Skeletal muscle satellite cell (primary cell): Measurements from ENCODE around the gene ADAM20.

DNA sequence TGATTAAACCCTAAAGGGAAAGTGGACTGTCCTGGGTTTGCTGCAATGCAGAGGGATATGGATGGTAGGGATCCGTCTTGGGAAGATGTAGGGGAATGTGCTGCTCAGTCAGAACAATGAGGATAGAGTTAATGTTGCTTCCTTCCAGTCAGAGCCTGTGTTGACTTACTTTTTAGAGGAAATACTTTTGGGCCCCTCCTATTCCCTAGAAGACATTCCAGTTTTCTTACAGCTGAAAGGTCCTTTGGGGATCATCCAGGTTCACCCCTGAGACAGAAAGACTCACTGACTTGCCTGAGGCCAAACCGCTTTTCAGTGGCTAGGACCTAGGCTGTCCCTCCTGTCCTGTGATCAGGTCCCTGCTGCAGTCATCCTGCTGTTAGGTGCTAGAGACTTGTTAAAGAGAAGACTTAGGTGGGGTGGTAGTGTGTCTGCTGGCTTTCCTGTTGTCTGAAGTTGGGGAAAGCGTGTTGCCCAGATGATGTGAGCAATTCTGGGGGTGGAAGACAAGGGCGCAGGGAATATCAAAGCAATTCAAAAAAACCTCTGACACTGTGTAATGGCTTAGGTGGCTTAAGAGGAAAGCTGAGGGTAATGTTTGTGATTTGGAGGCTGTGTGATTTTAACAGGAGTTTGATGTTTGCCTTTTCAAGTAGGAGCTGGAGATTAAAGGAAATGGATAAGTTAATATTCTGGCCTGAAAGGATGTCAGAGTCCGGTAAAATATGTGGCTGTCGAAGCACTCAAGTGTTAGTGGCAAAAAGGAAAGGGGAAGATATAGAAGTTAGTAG, 39.6 kb downstream of the SUSD6 start:
- CAGE, long polyA plus RNA: no peak

DNA sequence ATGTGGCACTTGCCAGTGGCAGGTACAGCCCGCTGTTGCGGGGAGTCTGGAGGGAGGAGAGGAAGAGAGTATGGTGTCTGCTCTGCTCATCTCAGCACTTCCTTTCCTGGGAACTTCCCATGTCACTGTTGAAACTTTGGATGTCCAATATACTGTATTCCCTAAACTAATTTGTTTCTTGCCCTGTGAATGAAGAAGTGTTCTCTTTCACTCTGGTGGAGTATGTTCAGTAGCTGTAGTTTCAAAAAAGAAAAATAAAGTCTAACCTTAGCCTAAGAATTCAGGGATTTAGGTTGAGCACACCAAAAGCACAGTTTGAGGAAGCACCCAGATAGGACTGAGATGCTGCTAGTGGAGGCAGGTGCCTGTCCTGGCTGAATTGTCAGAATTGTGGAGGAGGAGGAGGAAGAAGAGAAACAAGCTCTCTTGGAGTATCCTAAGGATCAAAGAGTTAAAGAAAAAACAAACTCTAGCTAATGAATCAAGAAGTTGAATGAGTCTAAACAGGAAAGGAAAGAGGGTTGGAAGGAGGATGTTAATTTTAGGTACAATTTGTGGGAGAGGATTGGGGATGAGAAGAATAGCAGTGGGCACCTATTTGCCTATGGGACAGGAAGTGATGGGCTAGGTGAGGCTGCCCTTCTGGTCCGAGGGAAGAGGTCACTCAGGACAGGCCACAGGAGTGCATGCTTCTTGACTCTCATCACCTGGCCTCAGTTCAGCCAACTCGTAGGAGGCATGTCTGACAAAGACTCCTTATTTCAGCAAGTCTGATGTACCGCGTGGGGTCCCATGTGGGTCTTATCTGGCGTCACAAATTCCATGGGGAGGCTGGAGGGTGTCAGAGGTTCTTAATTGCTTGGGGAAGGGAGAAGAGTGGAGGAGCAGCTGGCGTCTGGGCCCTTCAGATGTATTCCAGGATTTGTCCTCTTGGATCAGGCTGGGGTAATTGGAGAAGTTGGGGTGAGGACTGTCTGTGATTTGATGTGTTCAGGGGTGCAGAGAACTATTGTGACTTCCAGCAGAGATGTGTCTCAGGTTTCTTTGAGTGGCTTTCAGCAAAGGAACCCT, 59.7 kb downstream of the SUSD6 start:
- CAGE, long polyA plus RNA: no peak

DNA sequence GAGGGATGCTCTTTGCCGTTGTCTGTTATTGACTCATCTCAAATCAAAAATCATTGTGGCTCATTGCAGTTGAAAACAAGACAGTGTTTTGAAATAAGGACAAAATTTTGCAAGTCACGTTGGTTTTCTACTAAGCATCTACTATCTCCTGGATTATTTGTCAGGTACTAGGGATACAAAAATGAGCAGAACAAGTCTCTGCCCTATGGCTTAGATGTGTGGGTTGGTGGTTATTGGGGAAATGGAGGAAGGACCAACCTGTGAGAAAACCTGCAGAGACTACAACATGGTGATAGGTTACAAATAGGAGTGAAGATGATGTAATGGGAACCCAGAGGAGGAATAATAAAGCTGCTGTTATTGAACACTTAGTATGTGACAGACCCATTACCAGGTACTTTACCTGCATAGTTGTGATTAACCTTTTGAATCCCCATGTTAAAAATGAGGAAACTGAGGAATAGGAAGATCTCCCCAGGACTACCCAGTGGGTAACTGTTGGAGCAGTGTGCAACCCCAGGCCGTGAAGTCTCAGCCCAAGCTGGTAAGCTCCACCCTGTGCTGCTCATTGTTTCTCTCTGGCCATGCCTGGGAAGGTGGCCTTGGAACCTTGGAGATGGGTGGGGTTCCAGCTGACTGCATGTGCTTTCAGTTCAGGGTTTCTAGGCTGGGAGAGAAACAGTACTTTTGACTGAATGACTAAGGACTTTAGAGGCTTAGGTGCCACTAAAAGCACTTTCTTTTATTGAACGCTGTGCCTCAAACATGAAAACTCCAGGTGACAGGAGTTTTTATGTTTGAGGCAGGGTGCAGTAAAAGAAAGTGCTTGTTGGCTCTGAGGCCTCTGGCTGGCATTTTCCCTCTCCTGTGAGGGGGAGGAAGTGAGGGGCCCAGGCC, 72.8 kb upstream of the SRSF5 start:
- CAGE, long polyA plus RNA: no peak

- CAGE, long polyA plus RNA: no peak
Measured at GRCh38 chr14:69769451-69770408, 2.8 kb downstream of the SRSF5 start.

- CAGE, long polyA plus RNA: no peak
Measured at GRCh38 chr14:69879602-69879961, 366 bp downstream of the SMOC1 start.

- CAGE, long polyA plus RNA: no peak
Measured at GRCh38 chr14:69999433-70000041, 120.3 kb downstream of the SMOC1 start.

DNA sequence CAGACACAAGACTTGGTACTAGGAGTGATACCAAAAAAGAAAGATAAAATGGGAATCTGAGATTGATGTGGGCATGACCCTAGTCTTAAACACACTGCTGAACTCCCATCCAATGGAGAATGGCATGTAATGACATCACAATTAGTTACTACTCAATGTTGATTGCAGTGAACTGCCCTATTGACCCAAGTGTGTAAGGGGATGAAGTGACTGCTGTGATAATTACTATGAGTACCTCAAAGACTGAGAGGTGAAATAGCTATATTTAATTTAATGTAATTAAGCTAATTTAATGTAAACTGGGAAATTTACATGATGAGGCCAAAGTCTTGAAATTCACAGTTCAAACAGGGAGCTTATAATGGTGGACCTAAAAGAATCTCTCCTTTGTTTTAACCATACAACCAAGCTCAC, at the start of gene ADAM20:
Gene ADAM20 (minus strand): TSS at position 96 of the 414 bp plus-strand sequence.
- CAGE, long polyA plus RNA: no peak

DNA sequence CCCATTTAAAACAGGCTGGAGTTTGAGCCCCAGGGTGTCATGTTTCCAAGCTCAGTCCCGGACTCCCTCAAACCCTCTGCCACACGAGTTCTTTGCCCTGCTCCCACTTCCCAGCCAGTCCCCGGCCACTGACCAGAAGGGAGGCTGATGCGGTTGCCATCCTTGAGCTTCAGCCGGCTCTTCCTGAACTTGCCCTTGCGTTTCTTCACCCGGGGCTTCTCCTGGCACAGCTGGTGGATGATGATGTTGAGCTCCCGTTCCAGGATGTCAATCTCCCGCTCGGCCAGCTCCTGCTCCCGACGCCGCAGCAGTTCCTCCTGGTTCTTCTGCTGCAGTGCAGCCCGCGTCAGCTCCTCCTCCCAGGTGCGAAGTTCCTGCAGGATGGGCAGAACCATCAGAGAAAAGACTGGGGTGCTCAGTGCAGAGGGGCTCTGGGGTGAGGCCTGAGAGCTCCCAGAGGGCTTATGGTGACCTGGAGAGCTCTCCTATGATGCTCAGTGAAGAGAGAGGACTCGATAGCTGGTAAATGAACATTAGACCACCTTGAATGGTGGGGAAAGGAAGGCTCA, 67.0 kb downstream of the MAP3K9 start:
- CAGE, long polyA plus RNA: no peak

GRCh38 chr14:70755245-70755407, 54.2 kb downstream of the MAP3K9 start:
- CAGE, long polyA plus RNA: no peak

DNA sequence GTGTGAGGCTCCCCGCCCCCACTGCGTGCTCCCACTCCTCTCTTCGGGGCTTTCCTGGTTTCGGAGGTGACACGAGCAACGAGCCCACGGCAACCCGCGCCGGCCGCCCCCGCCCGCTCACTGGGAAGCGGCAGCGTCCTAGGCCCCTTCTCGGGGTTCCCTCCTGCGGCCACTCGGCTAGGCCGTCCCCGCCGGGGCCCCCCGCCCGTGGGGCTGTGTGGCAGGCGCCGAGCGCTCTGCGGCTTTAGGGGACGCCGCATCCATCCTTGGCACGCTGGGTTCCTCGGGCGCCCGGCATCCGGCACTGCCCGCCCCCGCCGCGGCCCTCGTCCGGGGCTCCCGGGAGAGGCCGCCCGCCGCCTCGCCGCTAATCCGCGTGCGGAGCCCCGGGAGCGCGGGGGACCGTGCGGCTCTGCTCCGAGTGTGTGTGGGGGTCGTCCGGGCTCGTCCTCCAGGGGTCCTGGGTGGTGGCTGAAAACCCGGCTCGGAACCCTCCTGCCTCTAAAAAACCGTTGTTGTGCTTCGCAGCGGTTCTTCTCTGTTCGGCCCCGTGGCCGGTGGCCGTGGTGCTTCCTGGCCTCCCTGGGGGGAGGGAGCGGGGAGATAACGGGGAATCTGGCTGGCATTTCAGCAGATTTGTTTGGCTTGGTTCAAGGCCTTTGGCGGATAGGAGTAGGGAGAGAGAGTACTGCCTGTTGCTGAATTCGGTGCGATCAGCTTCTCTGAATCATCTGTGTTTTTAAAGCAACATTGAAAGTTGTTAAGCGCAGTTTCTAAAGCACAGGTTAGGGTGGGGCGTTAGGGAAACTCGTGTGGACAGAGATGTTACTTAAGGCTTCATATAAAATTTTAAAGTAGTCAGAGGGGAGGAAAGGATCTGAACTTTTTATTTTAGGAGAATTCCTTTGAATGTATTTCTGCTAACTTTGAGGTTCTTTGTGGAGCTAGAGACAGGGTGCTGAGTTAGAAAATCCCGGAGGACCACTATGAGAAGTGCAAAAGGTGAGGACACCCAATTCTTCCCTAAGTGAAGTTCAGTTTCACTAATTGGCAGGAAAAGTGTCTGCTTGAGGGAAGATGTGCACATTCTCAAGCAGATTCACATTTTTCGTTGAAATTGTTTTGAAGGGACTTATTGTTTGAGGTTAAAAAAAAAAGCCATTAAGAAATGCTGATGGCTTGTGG, 1.3 kb downstream of the PCNX1 start:
- CAGE, long polyA plus RNA: no peak

DNA sequence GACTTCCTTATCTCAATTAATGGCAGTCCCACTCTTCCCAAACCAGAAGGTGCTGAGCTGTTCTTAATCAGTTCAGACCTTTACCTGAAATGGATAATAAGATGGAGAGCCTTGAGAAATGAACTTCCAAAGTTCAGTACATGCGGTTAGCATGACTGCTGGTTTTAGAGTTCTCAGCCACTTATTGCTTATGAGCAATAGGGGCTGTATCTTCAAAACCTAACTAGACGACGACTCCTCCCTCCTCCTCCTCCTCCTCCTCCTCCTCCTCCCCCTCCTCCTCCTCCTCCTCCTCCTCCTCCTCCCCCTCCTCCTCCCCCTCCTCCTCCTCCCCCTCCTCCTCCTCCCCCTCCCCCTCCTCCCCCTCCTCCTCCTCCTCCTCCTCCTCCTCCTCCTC, 2.5 kb downstream of the PCNX1 start:
- CAGE, long polyA plus RNA: no peak

GRCh38 chr14:70976745-70977327, 69.6 kb downstream of the PCNX1 start:
- CAGE, long polyA plus RNA: no peak

- CAGE, long polyA plus RNA: no peak
Measured at GRCh38 chr14:71092502-71093026, 185.3 kb downstream of the PCNX1 start.

DNA sequence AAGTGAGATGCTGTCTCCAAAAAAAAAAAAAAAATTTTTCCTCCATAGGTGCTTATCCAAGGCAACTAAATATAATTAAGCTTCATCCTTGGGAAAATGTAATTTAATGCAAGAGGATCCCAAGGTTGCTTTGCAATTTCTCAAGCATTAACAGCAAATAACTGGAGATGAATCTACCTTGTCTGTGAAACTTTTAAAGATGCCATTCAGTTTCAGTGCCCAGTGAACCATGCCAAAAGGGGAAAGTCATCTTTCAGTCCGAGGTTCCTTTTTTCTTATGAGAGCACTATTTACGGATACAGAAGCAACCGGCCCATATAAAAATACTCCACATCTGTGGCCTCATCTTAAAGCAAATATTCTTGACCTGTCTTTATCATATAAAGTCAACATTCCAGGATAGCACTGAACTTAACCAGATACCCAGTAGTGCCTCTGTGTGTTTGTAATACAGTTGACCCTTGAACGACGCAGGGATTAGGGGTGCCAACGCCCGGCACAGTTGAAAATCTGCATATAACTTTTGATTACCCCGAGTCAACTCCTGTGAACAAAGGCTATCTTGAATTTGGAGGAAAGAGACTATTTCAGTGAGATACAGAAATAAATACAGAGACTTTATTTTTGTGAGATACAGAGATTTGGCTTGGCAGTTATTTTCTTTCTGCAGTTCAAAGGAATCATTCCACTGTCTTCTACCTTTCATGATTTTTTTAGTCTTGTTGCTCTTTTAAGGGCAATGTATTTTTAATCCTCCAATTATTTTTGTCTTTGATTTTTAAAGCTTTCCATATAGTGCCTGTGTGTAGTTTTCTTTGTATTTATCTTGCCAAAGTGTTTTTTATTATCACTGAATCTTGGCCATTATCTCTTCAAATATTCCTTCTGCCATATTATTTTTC, 203.5 kb upstream of the SIPA1L1 start:
- CAGE, long polyA plus RNA: no peak

DNA sequence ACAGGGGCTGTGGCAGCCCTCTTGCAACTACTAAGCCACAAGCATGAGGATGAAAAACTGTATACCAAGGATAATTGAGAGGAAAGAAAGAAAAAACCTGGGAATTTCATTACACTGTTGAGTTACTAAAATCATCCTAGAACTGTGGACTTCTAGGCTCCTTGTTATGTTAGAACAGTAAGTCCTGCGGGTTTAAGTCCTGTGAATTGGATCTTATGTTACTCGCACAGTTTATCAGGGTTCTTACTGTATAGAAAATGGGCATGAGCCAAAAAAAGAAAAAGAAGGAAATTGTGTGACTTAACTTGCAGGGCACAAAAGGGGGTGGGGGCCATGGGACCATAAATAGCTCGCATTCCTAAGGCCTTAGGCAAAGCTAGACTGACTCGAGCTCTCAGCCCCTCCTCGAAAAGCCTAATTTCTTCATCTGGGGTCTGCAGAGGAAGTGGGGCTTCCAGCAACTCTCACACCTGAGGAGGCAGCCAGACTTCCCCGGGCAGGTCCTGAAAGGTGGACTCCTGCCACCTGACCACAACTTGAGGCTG, 132.7 kb upstream of the SIPA1L1 start:
- CAGE, long polyA plus RNA: no peak

DNA sequence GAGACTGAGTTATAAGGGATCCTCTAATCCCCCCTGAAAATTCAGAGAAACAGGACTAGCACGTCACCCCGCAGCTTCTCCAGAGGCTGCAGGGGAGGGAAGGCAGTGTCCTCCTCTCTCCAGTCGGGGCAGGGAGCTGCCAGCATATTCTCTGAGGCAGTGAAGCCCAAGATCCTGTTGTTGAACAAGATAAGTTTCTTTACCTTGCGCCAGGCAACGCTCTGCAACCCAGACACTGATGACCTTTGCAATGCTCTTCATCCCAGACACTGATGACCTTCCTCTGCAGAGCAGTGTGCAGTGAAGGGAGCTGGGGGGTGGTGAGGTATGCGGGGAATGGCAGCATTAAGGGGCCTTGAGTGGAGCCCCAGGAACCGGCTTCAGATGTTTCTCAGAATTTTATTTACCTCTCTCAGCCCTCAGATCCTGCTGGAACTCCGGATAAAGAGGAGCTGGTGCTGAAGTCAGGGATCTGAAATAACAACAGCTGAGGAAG, 132.2 kb upstream of the SIPA1L1 start:
- CAGE, long polyA plus RNA: no peak

DNA sequence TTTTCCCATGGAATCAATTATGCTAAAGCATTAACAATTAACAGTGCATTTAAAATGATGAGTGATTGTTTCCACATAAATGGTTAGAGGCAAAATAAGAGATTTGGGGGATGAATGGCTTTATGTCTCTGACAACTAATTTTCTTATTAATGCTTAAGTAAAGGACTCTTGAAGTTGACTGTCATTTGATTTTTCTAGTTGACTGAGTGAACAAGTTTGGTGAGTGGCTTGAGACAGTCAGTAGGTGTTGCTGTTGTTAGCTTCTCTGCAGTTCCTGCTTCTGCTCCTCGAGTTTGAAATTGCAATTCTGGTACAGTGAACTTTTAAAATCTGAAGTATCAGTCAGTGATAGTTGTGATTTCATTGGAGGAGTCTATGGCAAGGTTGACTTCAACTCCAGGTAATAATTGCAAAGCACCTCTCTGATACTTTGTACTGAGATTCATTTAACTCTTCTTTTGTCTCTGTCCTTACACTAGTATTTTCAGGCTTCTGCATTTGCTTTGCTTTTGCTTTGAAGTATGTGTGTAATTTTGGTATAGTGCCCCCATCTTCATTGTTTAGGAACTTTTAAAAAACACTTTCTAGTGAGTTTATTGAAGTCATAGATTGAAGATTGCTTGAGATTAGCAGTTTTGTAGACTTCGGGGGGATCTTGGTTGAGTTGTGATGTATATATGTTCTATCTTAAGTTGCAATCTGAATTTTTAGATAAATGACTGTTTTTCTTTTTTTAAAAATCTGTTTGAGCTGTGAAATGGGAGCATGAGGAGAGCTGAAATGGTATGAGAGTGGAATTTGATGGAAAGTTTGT, 2.5 kb downstream of the SIPA1L1 start:
- CAGE, long polyA plus RNA: no peak

DNA sequence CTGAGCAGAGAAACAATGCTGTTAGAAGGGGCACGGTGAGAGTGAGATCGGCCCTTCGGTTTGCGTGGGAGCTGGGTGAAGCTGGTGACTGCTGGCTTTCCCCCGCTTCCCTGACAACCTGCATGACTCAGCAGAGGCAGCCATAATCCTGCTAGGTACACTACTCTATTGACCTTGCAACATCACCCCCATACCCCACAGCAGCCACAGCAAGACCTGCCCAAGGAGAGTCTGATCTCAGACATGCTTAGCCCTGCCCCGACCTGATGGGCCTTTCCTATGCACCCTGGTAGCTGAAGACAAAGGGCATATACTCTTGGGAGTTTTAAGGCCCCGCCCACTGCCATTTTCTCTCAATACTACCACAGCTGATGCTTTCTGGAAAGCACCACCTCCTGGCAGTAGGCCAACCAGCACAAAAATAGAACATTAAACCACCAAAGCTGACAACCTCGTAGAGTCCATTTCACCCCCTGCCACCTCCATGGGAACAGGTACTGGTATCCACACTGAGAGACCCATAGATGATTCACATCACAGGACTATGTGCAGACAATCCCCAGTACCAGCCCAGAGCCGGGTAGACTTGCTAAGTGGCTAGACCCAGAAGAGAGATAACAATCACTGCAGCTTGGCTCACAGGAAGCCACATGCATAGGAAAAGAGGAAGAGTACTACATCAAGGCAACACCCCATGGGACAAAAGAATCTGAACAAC, 75.9 kb upstream of the RGS6 start:
- CAGE, long polyA plus RNA: no peak

GRCh38 chr14:72568577-72569053, 325.3 kb downstream of the DPF3 start:
- CAGE, long polyA plus RNA: no peak

- CAGE, long polyA plus RNA: no peak
Measured at GRCh38 chr14:72675963-72676453, 217.9 kb downstream of the DPF3 start.